Thoracic aorta (tissue), 1 donor: ENCODE data around the genes FEN1, BEST1, SCGB1A1 and C11orf98.

DNA sequence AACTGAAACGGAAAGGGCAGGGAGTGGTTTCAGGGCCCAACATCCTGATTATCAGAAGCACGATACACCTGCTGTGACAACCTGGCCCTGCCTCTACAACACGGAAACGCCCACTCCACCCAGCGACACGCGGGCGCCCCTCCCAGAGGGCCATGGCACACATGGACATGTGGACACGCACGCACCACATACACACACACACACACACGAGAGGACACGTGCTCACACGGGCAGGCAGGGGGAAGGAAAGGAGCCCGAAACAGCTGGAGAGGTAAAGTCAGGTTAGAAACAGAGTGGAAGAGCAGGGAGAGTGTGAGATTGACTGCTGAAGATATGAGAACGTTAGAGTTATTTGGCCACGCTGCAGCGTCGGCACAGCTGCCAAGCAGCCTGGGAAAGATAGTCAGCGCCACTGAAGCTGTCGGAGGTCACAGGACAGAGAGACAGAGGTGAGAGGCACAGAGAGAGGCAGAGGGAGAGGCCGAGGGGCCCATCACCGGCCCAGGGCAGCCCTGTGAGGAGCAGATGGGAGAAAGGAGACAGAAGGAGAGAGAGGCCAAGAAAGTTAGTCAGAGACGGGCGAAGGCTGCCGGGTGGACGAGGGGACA is 26.2 kb downstream of the LRRC10B start:
- RAMPAGE, long total RNA: no peak

- RAMPAGE, long total RNA: no peak
These were observed 9.0 kb upstream of the SYT7 start for GRCh38 chr11:61589807-61590300.

DNA sequence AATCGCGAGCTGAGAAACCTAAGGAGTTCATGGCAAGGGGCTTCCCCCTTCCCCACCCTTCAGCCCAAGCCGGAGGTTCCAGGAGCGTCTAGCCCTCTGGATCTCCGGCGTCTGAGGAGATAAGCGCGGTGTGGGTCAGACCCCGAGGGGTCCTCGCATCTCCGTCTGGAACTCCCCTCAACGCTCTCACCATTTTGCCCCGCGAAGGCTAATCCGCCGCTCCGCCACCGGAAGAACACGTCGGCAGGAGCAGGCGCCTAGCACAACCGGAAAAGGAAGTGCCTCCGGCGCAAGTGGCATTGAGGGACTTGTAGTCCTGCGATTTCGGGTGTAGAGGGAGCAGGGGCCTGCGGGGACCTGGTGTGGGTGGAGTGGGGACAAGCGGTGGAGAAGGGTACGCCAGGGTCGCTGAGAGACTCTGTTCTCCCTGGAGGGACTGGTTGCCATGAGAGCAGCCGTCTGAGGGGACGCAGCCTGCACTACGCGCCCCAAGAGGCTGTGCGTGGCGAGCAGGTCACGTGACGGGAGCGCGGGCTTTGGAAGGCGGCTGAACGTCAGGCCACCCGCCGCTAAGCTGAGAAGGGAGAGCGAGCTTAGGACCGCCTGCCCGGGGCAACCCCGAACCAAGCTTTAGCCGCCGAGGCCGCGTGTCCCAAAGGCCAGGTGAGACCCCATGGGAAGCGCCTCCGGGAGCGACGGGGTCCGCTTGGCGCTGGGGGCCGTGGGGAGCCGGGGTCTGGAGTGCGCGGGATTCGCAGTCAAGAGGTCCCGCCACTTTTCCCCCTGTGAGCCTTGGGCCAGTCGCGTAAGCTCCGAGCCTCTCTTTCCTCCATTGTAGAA is at the start of gene FEN1:
Gene FEN1 (plus strand): TSS at position 546 of the 840 bp plus-strand sequence.
- RAMPAGE, long total RNA: start-site peak on the minus strand centred at position 240 of the sequence, 23 bp wide, 374 reads; start-site peak on the plus strand centred at position 569 of the sequence, 115 bp wide, 21 reads

DNA sequence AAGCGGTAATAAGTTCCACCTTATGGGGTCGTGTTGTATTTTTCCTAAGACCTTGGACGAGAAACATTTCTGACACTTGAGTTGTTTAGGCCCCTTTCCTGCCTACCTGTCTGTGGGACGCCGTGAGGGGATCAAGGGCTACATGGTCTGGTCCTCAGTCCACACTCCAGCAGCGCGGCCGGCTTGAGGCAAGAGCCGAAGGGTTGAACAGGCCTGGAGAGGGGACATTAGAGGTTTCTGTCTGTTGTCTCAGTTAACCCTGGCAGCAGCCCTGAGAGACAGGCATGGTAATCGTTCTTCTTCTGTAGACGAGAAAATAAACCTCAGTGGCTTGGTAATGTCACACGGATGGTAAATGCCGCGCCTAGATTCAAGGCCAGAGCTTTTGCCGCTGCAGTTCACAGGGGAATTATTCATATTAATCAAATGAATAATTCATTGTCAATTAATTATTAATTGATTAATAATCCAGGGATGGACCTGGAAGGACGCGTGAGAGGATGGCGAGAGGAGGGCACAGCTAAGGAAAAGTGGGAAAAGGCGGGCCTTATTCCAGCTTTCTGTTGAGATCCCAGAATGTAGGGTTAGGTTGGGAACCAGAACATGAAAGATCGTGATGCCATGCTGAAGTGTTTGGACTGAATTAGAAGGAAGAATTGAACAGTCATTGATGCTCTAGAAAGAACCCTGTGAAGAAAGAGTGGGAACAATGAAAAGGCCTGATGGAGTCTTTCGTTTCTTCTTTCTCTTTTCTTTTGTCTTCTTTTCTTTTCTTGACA is 684 bp downstream of the FEN1 start:
- RAMPAGE, long total RNA: no peak

- RAMPAGE, long total RNA: no peak
These were observed 3.2 kb downstream of the FEN1 start for GRCh38 chr11:61795621-61796634.

DNA sequence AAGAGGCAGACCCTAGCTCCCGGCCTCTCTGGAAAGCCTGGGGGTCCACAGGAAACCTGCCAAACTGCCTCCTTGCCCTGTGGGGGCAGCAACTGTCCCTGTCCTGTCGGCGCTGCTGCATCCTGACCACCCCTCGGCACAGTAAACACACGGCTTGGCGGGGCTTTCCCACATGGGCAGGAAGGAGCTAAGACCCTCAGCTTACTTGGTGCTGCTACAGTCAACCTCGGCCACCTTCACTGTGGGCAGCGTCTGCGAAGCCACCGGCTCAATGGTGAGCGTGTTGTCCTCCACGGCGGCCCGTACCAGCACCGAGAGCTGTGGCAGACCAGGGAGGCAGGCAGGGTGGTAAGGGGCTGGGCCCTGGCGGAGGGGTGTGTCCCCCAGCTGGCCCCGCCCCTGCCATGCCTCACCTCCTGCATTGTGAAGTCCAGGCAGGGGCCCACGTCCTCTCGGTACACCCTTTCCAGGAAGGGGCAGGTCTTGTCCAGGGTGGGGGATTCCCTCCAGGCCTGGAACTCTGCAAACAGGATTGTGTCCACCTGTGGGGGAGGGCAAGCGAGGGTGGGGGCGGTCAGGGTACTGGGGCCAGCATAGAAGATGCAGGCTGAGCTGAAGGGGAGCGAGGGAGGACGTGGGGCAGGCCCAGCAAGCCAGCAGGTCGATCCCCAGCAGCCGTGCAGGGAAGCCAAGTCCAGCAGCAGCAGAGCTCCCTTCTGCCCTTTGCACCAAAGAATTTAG is 12.9 kb downstream of the RAB3IL1 start:
- RAMPAGE, long total RNA: no peak

GRCh38 chr11:61923573-61923935 is 6.2 kb upstream of the RAB3IL1 start:
- RAMPAGE, long total RNA: no peak

GRCh38 chr11:61949136-61950533 is at the start of gene BEST1:
TSS of gene BEST1 (plus strand) at chr11:61950351.
- RAMPAGE, long total RNA: no peak

DNA sequence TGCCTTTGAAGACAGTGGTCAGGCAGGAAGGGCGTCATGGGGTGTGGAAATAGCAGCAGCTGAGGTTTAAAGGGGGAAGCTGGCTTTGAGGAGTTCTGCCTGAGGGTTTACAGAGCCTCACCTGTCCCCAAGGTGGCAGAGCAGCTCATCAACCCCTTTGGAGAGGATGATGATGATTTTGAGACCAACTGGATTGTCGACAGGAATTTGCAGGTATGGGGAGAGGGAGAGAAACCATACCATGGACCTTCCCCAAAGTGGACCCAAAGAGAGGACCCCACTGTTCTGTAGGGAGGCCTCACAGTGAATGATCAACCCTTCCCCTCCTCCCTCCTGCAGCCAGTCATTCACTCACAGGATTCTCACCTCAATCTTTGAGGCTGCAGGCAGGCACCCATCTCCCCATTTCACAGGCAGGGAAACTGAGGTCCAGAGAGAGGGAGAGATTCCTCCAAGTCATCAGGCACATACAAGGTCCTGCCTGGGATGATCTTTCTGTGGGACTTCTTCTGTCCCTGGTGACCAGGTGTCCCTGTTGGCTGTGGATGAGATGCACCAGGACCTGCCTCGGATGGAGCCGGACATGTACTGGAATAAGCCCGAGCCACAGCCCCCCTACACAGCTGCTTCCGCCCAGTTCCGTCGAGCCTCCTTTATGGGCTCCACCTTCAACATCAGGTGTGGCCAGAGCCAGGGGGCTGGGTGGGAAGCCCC is 7.9 kb downstream of the FTH1 start:
- RAMPAGE, long total RNA: no peak

DNA sequence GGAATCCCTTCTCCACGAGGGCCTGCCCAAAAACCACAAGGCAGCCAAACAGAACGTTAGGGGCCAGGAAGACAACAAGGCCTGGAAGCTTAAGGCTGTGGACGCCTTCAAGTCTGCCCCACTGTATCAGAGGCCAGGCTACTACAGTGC is 5.2 kb downstream of the FTH1 start:
- RAMPAGE, long total RNA: no peak

- RAMPAGE, long total RNA: no peak
These were observed 9.9 kb upstream of the FTH1 start for GRCh38 chr11:61977260-61977726.

GRCh38 chr11:62418912-62419244 is at the start of gene SCGB1A1:
TSS of gene SCGB1A1 (plus strand) at chr11:62419033.
- RAMPAGE, long total RNA: no peak

DNA sequence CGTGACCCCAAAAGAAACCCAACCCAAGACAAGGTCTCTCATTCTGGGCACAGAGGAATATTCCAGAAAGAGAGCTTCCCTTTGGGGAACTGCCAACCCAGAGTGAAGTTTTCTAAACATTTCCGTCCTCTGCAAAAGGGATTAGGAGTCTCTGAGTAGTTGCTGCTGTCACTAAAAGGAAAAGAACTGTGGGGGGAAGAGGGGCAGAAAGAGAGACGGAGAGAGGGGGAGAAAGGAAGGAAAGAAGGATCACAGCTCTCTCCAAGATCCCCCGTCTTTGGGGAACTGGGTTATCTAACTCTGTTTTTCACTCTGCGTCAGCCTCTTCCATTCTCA is 726 bp downstream of the SCGB1A1 start:
- RAMPAGE, long total RNA: no peak

GRCh38 chr11:62545490-62546203 is 959 bp downstream of the AHNAK start:
- RAMPAGE, long total RNA: no peak

DNA sequence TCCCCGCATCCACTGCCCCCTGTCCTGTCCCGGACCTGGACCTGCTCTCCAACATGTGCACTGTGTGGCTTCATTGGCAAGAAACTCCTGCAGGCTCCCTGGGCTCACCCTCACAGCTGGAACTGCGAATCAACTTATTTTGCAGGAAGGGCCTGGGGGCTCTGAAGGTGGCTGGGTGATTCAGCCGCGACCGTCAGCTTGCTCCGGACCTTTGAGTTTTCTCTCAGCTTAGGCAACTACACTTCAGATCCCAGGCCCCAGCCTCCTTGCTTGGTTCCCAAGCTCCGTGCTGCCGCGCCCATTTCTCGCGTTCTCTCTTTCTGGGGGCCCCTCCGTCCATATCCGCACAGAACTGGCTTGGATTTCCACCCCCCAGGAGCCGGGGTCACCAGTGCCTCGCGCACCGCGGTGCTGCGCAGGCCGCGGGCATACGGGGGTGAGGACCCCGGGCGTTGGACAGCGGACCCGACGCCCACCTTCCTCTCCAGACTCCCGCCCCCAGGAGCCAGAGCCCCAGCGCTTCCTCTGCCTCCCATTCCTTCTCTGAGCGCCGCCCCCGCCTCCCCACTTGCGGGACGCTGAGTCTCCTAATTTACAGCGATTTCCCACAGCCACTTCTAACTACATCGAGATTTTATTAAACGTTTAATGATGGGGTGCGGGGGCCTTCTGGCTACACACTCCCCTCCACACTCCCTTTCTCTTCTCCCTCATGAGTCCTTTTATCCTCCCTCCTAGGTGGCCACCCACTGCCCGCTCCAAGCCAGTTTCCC is 585 bp upstream of the AHNAK start:
- RAMPAGE, long total RNA: no peak

- RAMPAGE, long total RNA: no peak
These were observed 2.2 kb downstream of the EEF1G start for GRCh38 chr11:62571310-62571988.

DNA sequence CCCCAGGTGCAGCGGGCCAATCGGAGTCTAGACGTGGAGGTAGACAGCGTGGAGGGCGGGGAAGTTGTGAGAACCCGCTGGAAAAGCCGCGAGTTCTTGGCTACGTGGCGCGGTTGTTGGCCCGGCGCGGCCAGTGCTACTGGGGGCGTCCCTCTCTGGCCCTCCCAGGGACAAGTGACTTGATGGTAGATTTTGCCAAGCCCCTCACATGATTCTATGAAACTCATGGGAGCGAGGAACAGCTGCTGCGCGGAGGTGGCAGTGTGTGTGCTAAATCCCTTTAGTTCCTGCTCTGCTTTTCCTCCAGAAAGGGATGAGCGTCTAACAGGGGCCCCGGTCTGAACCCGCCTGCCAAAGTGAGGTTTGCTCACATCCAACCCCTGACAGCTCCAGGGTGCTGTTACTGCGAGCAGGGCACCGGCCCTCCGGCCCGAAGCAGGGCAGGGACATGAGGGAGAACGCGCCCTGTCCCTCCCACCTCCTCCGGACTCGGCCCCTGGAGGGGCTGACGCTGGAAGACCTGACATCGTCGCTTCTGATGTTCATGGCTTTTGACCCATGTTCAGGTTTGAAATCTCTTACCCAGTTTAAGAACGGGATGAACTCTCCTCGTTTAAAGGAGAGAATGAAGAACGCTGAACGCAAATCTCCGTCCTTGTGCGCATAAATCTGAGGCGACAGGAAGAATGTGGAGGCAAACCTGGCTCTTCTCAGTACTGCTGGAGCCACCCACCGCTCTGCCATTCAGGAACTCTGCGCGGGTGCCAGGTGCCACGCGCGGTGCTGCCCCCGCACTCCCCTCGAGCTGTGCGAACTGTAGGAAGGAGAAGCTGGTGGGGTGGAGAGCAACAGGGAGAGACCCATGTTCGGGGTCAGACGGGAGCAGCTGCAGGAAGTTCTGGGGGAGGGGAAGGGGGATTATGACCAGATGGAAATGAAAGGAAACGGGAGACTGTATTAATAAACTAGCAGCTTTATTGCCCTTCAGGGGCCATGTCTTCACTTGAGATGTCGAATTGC is 714 bp upstream of the EEF1G start:
- RAMPAGE, long total RNA: start-site peak on the plus strand centred at position 97 of the sequence, 56 bp wide, 10 reads; start-site peak on the plus strand centred at position 632 of the sequence, 96 bp wide, 5 reads

DNA sequence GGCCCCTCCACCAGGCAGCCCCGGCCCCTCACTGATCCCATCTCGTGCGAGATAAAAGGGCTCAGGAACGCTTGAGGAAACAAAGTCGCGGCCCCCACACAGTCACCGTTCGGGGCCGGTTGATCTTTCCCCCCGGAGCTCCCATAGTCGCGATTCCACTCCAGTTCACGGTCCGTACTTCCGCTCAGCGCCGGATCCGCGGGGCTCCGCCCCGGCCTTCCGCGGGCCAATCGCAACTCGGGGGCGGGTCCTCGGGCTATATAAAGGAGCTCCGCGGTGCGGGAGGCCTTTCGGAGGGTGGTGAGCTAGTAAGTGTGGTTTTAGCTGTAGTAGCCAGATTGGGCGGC is at the start of gene C11orf98:
Gene C11orf98 (minus strand): TSS at position 186 of the 347 bp plus-strand sequence.
- RAMPAGE, long total RNA: start-site peak on the minus strand centred at position 161 of the sequence, 21 bp wide, 429 reads; start-site peak on the plus strand centred at position 313 of the sequence, 57 bp wide, 15 reads

DNA sequence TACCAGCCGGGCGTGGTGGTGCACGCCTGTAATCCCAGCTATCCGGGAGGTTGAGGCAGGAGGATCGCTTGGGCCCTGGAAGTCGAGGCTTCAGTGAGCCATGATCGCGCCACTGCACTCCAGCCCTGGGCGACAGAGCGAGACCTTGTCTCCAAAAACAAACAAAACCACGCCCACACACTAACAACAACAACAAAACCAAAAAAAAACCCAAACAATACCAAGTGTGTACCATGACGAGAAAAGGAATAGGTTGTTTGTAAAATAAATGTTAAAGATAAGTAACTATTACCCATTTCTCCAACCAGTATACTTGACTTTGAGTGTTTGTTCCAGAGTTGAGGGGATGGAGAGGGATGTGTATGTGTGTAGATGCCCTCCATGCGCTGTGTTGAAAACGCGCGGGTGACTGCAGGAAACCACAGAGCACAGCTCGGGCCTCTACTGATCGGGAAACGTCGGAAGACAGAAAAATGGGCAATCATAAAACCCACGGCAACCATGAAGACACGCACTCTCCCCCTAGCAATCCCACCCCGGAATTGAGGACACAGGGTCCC is 445 bp upstream of the UQCC3 start:
- RAMPAGE, long total RNA: no peak

- RAMPAGE, long total RNA: no peak
These were observed 6.3 kb downstream of the GNG3 start for GRCh38 chr11:62713691-62714222.